Cerebral cortex (tissue), 2 donors: ENCODE results near the genes ADAMTSL4 and GOLPH3L.

- PRO-cap, 2 experiments = peak in 1 of 2 experiments; most common plus-strand start chr1:149916917 (in 1)
Measured at GRCh38 chr1:149916849-149917146, 846 bp downstream of the SV2A start.

- PRO-cap, 2 experiments = no peak in any of the 2 experiments
Measured at GRCh38 chr1:149925515-149926242, 1.9 kb downstream of the SF3B4 start.

- PRO-cap, 2 experiments = peak in 1 of 2 experiments; most common plus-strand start chr1:149937594 (in 1); most common minus-strand start chr1:149937458 (in 1)
Measured at GRCh38 chr1:149937089-149938133, 732 bp upstream of the MTMR11 start.

DNA sequence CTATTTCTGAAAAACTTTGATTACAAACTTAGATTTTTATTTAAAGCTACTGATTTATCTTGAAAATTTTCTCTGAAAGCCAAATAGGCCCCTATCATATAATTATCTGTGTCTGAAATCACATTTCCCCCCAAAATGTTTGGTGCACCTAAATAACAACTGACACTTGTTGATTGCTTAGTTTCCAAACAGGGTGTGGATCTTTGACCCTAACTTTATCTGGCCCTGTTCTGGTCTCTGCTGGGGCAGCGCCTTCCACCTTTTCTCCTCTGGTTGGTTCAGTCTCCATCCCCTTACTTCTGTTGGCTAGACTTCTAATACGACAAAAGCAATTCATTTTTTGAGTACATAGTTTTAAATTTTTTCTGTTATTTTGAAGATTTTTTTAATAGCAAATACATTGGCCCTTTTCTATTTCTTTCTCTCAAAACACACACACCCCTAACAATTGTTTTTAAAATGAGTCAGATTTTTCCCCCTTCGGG, 10.2 kb upstream of the OTUD7B start:
- PRO-cap, 2 experiments = no peak in any of the 2 experiments

DNA sequence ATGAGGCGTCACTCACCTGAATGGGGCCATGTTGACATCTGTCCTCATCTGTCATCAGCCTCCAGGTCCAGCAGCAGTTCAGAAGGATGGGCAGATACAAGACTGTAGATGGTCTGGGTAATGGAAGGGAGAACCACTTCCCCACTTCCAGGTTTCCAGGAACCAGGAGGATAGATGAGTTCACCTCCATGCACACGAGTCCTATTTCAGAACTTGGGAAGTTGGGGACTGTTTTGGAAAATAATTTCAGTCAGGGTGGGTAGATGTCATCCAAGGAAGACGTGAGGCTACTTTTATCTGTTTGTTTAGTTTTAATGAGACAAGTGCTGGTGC, 4.7 kb downstream of the PLEKHO1 start:
- PRO-cap, 2 experiments = no peak in any of the 2 experiments

DNA sequence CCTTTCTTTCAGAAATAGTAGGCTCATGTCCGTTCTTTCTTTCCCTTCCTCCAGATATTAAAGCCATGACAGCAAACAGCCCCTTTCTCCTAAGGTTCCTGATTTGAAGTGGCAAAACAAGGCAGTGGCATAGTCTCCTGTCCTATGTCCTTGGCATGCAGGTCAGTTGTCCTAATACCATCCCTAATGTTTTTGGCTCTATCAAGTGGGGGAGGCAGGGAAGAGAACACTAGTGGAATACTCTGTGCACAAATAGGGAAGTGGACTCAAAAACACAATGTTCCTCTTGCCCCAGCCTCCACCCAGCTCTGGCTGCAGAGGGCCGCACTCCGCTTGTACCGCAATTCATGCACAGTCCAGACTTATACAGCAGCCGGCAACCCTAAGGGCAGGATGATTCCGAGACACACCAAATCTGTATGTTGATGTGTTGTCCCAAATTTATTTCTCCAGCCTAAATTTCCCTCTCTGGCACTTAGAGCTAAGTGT, 14.5 kb downstream of the PLEKHO1 start:
- PRO-cap, 2 experiments = peak in 1 of 2 experiments; most common plus-strand start position 325 of the sequence (in 1)

- PRO-cap, 2 experiments = no peak in any of the 2 experiments
Measured at GRCh38 chr1:150164631-150165313, 15.1 kb downstream of the PLEKHO1 start.

DNA sequence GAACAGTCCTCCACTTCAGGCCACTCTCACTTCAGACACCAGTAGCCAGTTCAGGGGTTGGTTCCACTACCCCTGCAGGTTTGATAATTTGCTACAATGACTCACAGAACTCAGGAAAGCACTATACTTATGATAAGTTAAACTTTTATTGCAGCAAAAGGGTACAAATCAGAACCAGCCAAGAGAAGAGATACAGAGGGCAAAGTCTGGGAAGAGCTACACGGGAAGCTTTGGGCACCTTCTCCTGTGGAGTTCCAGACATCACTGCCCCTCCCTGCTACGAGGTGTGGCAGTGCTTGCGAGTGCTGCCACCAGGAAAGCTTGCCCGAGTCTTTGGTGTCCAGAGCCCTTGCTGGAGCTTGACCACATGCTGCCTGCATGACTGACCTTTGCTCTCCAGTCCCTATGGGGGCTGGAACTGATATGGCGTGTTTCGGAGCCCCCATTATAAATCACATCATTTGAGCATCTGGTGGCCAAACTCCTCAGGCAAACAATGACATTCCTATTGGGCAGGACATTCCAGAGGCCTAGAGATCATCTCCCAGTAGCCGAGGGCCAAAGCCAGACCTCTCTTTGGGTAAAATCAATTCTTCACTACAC, 23.4 kb downstream of the PLEKHO1 start:
- PRO-cap, 2 experiments = no peak in any of the 2 experiments

DNA sequence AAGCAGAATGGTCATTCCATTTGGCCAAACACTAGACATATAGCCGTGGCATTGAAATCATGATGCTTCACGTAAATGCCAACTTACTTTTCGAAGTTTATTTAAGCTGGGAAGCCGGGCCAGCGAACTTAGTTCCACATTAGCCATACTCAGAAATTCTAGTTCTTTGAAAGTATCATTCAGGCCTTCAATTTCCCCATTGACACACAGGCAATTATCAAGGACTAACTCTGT, 4.3 kb downstream of the ANP32E start:
- PRO-cap, 2 experiments = no peak in any of the 2 experiments

DNA sequence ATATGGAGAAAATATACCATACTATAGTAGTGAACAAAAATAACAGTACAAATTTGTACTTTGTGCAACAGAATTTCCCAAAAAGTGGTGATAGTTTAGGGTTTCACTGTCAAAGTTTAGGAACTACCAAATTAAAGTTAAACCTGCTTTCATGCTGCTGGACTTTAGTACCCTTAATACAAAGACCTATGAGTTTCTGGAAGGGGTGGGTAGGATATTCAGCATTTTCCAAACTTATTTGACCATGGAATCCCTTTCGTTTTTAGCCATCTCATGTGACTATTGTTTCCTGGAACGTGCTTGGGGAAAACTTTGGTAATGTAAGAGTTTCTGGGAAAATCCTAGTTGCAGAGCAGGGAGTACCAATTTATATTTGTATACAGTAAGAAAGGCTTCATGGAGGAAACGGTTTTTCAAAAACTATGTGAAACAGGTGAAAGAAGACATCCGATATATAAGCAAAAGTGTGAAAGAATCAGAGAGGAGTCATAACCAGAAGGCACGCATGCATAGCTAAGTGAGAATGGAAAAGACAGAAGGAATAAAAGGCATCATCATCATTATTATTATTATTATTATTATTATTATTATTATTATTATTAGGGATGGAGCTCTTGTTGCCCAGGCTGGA, 20.1 kb downstream of the RPRD2 start:
- PRO-cap, 2 experiments = no peak in any of the 2 experiments

GRCh38 chr1:150487774-150488143, 540 bp downstream of the TARS2 start:
- PRO-cap, 2 experiments = no peak in any of the 2 experiments

GRCh38 chr1:150516004-150516784, 8.3 kb downstream of the ECM1 start:
- PRO-cap, 2 experiments = no peak in any of the 2 experiments

DNA sequence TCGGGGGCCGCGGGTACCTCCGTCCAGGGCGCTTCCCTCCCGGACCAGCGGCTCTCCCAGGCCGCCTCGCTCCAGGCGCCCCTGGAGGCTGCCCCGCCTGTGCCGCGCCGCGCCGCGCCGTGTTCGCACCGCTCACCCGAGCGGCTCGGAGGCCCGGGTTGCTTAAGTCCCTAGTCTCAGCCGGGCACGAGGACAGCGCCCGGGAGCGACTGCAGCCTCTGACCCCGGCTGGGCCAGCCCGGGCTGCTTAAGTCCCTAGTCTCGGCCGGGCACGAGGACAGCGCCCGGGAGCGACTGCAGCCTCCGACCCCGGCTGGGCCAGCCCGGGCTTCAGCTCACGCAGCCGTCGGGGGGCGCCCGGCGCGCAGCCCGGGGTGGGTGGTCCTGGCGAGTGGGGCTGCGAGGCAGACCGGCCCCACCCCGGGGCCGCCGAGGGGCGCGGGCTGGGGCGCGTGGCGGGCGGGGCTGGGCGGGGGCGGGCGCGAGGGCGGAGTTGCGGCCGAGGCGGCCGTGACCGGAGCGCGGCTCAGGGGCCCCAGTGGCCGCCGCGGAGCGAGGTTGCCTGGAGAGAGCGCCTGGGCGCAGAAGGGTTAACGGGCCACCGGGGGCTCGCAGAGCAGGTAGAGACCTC, at the start of gene ADAMTSL4:
ADAMTSL4 (plus strand) TSS at position 529 of the 631 bp plus-strand sequence.
- PRO-cap, 2 experiments = peak in 1 of 2 experiments; most common plus-strand start position 529 of the sequence (in 1); most common minus-strand start position 223 of the sequence (in 1)

GRCh38 chr1:150550584-150551489, 1.6 kb downstream of the ADAMTSL4 start:
- PRO-cap, 2 experiments = no peak in any of the 2 experiments

DNA sequence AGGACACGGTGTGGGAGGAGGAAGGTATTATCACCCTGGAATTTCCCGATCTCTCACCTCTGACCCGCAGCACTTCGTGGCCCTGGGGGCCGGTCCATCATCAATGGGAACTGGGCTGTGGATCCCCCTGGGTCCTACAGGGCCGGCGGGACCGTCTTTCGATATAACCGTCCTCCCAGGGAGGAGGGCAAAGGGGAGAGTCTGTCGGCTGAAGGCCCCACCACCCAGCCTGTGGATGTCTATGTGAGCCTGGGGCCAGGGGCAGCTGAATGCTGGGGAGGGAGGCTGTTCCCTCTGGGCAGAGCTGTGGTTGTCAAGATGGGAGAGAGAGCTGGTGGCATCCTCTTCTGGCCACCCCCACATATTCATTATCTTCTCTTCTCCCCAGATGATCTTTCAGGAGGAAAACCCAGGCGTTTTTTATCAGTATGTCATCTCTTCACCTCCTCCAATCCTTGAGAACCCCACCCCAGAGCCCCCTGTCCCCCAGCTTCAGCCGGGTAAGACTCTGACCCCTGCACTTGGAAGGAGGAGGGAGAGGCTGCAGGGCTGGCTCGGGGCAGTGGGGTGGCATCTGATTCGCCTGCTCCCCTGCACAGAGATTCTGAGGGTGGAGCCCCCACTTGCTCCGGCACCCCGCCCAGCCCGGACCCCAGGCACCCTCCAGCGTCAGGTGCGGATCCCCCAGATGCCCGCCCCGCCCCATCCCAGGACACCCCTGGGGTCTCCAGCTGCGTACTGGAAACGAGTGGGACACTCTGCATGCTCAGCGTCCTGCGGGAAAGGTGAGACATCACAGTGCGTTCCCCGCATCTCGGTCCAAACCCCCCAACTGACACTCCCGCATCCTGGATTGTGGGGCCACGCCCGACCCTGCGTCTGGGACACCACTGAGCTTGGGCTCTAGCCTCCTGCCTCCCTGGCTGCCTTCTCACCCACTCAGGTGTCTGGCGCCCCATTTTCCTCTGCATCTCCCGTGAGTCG, 7.6 kb downstream of the ADAMTSL4 start:
- PRO-cap, 2 experiments = no peak in any of the 2 experiments

DNA sequence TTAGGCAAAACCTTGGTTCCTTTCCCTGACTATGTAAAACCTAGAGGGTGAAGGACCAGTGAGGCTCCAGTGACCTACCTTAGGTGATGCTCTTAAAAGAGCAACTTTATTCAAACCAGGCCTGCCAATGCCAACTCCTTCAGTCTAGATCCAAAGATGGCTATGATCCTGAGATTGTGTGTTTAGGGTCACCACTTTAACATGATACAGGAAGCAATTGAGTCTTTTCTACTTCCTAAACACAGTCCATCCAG, 10.8 kb downstream of the MCL1 start:
- PRO-cap, 2 experiments = no peak in any of the 2 experiments

DNA sequence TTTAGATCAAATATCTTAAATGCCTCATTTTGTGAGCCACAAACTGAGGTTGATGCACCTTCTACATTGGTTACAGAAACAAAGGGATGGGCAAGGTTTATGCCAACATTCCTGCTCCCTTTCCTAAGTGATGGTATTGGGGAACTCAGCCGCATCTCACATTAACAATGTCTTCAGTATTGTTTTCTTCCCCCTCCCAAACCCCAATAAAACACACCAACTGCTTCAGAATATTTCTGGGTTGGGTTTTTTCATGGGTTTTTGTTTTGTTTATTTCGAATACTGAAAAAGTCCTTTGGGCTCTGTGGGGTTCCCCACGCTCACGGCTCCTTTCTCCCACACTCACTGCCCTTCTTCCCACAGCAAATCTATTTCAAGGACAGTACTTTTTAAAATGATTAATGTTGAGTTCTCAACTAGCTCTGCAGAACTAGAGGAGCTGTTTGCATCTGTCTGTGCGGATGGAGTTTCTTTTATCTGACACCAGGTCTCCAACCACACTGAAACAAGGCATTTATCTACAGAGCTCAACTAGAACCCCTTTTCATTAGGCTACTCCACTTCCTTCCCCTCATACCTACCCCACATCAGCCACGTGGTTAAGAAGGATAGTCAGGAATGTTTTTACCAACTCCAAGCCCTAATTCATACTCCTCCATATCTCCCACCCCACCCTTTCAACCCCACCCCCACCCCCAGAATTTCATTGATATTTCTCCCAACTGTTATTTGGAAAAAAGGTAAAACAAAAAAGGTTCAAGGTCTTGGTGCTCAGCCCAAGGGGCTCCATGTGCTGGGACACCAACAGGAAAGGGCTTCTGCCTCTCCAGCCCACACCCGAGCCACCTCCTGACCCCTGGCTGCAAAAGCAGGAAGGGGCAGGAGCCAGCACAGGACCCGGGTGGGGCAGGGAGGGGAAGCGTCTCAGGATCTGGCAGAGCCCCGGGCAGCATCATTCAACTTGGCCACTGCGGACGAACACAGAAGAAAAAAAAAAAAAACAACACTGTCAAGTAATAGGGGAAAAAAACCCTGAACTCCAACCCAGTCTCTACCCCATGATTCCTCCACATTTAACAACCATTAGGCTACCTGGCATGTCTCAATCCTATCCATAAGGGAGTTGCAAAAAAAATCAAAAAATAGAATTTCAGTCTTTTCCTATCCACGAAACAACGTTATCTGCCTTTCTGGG, 7.1 kb downstream of the ENSA start:
- PRO-cap, 2 experiments = no peak in any of the 2 experiments

DNA sequence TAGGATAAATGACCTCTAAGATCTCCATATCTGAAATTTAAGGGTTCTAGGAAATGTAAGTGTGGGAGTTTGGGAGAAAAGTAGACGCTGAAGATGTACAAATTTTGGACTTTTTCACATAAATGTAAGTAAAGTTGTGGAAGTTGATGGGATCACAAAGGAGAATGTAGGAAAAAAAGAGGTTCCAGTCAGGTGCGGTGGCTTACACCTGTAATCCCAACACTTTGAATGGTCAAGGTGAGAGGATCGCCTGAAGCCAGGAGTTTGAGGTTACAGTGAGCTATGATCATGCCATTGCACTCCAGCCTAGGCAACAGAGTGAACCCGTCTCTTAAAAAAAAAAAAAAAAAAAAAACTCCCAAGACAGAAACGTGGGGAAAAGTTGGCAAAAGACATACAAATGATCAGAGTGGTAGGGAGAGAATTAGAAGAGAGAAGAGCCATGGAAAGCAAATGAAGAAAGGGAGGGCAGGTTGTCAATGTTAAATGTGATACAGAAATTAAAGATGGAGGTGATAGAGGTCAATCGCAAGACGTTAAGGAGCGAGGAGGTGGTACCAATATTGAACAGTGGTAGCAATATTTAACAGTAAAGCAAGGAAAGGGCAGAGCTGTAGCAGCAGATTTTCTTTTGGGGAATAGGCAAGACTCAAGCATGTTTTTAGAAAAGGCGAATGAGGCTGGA, 2.6 kb upstream of the ENSA start:
- PRO-cap, 2 experiments = no peak in any of the 2 experiments

GRCh38 chr1:150695910-150696577, 910 bp downstream of the GOLPH3L start:
- PRO-cap, 2 experiments = no peak in any of the 2 experiments

- PRO-cap, 2 experiments = peak in 1 of 2 experiments; most common plus-strand start chr1:150697477 (in 1); most common minus-strand start chr1:150697184 (in 1)
Measured at GRCh38 chr1:150696860-150697629, at the start of gene GOLPH3L. GOLPH3L (minus strand) TSS chr1:150697154.